HEK293 (cell line): ENCODE data around the genes ANKRD6 and EPHA7.

- PRO-cap: no peak
- RRBS, 2 experiments: no CpG with 5 or more reads among the region's 5 CpGs
Measured at GRCh38 chr6:89158084-89158746, 12.4 kb downstream of the PM20D2 start.

GRCh38 chr6:89354045-89354533 is 1.6 kb upstream of the UBE2J1 start:
- PRO-cap: no peak
- RRBS, 2 experiments: no CpG with 5 or more reads among the region's 1 CpG

DNA sequence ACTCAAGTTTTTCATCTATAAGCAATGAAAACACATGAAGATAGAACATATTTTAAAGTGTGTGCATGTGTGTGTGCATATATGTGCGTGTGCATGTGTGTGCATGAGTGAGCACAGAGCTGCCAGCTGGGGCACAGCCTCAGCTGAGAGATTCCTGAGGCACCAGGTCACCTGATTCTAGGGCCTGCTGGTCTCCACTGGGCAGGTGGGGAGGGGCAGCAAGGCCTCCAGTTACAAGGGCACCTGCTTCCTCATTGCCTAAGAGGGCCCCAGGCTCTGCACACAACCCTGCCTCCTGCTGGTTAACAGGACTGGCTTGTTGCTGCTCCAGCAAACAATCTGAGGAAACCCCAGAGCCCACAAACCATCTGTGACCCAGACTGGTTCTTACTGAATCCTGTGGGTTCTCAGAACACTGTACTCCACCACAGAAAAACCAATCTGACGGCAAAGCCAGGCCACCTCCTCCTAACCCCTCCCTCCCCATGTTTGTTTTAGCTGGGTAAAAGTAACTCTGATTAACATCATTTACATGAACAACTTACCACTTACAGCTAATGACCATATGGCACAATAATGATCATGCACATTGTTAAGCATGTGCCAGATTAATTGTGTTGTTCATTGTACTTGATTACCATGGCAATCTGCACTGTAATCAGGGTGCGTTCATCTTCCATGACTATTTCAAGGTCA is 23.0 kb upstream of the UBE2J1 start:
- PRO-cap: no peak
- RRBS, 2 experiments: no CpG with 5 or more reads among the region's 3 CpGs

- PRO-cap: bidirectional peak, plus-strand start at chr6:89433152, minus-strand start at chr6:89432977
- RRBS, 2 experiments: 2% methylated on average over 8 of the region's 61 CpGs
Measured at GRCh38 chr6:89432664-89433408, at the start of gene ANKRD6. TSS of gene ANKRD6 (plus strand) at chr6:89433152.

DNA sequence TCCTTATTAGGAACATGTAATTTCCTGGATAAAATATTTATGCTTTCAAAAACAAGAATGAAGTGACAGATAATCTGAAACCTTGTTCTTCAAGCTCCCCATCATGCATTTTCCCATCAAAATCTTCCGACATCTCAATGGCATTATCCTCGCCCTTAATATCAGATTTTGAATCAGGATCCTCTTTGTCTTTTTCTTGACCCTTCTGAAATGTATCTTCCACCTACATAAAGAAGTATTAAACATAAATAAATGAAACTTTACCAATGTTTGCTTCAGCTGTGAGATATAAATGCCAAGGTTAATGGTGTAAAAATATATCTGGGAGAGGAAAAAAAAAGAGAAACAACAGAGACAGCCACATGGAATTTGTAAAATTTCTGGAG is 25.9 kb upstream of the LYRM2 start:
- PRO-cap: no peak
- RRBS, 2 experiments: no CpG with 5 or more reads among the region's 2 CpGs

GRCh38 chr6:89671980-89672382 is 33.4 kb upstream of the LYRM2 start:
- PRO-cap: no peak
- RRBS, 2 experiments: no CpG with 5 or more reads among the region's 7 CpGs

GRCh38 chr6:89780938-89781658 is 38.5 kb downstream of the MDN1 start:
- PRO-cap: no peak
- RRBS, 2 experiments: no CpG with 5 or more reads among the region's 5 CpGs

DNA sequence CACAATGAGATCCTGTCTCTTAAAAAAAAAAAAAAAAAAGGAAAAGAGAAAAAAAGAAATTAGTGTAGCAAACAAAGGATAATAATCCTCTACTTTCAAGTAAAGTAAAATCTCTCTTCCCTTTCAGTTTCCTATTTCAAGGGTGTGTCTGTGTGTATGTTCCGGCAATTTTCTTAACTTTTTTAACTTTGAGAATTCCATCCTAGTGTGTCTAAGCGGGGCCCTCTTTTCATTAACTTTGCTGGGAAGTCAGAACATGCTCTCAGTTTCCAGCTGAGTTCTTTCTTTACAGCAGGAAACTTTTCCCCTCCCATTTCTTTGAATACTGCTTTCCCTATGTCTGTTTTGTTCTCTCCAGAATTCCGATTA is 16.0 kb downstream of the GJA10 start:
- PRO-cap: no peak
- RRBS, 2 experiments: no CpG with 5 or more reads among the region's 3 CpGs

GRCh38 chr6:90274405-90275137 is 22.1 kb downstream of the BACH2 start:
- PRO-cap: no peak
- RRBS, 2 experiments: no CpG with 5 or more reads among the region's 10 CpGs

GRCh38 chr6:90369240-90369607 is 72.6 kb upstream of the BACH2 start:
- PRO-cap: no peak
- RRBS, 2 experiments: no CpG with 5 or more reads among the region's 7 CpGs

DNA sequence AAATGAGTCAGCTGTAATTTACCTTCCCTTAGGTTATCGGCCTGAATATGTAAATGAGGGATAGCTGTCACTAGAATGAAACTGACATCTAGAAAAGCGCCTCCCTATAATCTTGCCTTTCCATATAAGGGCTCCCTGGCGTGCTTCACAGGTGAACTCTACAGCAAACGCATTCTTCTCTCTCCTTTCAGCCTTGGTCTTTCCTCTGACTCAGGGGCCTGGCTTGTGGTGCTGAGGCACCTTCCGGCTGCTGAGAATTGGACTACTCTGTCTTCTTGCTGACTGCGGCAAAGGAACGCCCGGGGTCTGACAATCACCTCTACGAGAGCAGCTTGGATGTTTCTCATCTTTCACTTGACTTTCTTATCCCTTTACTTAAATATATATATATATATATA is 114.8 kb upstream of the BACH2 start:
- PRO-cap: no peak
- RRBS, 2 experiments: 21 to 84% methylated on average over 4 of the region's 9 CpGs

GRCh38 chr6:92119299-92119628 is 1300.1 kb downstream of the EPHA7 start:
- PRO-cap: no peak
- RRBS, 2 experiments: no CpG with 5 or more reads among the region's 3 CpGs

DNA sequence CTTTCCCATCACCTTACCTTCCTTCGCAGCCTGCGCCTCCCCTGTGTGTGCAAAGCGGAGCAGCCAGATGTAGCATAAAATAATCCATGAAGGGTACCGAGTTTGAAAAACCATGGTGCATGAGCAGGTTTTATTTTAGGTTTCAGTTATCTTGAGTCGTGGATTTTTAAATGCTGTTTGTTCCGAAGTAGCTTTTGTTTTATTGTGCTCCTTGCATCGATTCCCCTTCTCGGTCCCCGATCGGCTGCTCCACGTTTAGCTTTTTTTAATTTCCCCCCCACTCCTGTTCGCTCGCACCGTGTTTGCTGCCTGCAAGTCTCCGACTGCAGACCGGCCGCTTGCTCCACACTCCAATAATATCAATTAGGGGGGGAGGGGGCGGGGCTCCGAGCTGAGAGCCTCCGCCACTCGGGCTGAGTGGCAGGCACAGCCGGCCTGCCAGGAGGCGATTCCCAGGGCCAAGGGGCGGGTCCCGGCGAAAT is at the start of gene EPHA7:
Gene EPHA7, minus strand, starts transcription at position 332 of the 482 bp plus-strand sequence.
- PRO-cap: bidirectional peak, plus-strand start outside the sequence, minus-strand start at position 327 of the sequence
- RRBS, 2 experiments: 1 to 3% methylated on average over 6 of the region's 26 CpGs

GRCh38 chr6:94784331-94784741 is 793.0 kb upstream of the MANEA start:
- PRO-cap: unidirectional peak, plus-strand start at chr6:94784587
- RRBS, 2 experiments: no CpG with 5 or more reads among the region's 3 CpGs

GRCh38 chr6:96601659-96602014 is 38.7 kb downstream of the FHL5 start:
- PRO-cap: no peak
- RRBS, 2 experiments: no CpG with 5 or more reads among the region's 5 CpGs

- PRO-cap: no peak
Measured at GRCh38 chr6:96608039-96608543, 45.2 kb downstream of the FHL5 start.

GRCh38 chr6:96694551-96695084 is 131.7 kb downstream of the FHL5 start:
- PRO-cap: no peak
- RRBS, 2 experiments: no CpG with 5 or more reads among the region's 4 CpGs

- PRO-cap: no peak
- RRBS, 2 experiments: no CpG with 5 or more reads among the region's 6 CpGs
Measured at GRCh38 chr6:96851843-96852252, 14.6 kb upstream of the GPR63 start.

DNA sequence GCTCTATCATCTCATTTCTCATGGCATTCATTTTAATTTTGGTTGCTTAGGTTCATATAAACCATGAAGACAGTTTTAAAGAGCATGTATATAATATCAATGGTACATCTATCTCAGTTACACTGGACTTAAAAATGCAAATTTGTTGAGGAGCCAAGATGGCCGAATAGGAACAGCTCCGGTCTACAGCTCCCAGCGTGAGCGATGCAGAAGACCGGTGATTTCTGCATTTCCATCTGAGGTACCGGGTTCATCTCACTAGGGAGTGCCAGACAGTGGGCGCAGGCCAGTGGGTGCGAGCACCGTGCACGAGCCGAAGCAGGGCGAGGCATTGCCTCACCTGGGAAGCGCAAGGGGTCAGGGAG is 418.0 kb upstream of the POU3F2 start:
- PRO-cap: no peak
- RRBS, 2 experiments: no CpG with 5 or more reads among the region's 13 CpGs

- PRO-cap: no peak
- RRBS, 2 experiments: no CpG with 5 or more reads among the region's 7 CpGs
Measured at GRCh38 chr6:99347247-99347805, 2.1 kb downstream of the FAXC start.